Choroid plexus epithelial cell (primary cell): ENCODE data around the gene MARCHF4.

DNA sequence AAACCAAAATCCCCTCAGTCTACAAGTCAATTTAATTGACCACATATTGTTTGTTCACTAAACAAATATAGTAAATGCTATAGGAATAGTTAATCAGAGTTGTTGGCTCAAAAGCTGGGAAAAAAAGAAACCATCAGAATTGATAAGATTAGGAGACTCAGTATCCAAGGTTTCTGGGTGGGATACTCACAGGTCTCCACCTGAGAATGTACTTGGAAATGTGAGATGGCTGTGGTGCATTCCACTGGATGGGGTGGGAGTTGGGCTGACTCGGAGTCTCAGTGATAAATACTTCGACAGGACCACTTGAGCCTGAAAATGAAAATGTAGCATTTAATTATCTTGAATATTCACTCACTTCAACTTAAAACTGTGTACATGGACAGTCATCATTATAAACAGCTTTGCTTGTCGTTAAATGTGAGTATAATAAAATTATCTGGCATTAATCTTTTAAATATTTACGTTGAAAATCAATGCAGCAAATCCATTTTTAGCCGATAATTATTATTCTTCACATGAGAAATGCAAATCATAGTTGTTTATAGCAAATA is 21.1 kb downstream of the FN1 start:
- RRBS = no CpG with 5 or more reads among the region's 5 CpGs

- RRBS = no CpG with 5 or more reads among the region's 2 CpGs
These were observed 17.3 kb downstream of the FN1 start for GRCh38 chr2:215418438-215419166.

- RRBS = under 1% methylated on average over 2 of the region's 49 CpGs
These were observed 639 bp upstream of the FN1 start for GRCh38 chr2:215436174-215437239.

DNA sequence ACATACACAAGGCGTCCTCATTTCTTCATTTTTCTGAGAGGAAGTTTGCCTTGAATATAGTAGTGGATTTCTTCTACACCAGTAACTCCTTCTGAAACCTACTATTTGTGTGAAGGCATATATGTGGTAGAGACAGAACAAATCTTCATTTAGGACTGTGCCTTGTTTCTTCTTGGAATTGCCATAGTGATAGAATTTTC is 3.1 kb upstream of the FN1 start:
- RRBS = no CpG with 5 or more reads among the region's 1 CpG

DNA sequence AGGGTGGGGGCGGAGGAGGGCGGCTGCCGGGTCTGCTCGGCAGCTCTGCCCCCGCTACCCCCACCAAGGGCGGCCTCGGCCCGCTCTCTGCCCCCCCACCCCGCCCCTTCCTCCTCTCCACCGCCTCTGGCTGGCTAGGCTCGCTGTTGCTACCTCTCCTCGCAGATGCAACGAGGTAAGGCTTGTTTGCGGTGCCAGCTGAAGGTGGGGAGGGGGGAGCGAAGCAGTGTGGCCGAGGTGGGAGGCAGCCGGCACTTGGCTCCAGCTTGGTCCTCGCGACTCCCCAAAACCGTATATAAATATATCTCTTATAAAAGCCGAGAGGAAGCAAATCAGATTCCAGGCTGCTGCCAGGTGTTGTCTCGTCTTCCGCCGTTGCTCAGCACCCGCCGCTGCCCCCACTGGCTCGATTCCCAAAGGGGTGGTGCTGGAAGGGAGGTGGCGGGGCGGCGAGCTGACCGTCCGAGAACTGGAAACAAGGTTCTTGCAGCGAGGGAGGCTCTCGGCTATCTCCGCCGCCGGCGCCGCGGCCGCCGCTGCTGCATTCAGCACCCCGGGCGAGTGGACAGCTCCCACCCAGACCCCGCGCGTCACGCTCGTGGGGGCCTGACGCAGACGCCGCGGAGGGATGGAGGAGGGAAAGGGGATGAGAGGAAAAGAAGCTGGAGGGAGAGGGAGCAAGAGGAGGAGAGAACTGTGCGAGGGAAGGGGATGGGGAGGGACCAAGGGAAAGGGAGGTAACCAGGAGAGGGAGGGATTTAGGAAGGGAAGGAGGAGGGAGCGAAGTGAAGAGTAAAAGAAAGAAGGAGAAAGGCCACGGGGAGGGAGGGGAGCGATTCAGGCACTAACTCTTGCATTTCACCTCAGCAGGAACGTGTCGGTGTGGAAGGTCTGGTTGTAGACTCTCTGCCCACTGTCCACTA is at the start of gene MARCHF4:
Gene MARCHF4 (minus strand): TSS at position 698 of the 923 bp plus-strand sequence.
- RRBS = 2% methylated on average over 7 of the region's 59 CpGs

- RRBS = no CpG with 5 or more reads among the region's 8 CpGs
These were observed 42.7 kb upstream of the RPL37A start for GRCh38 chr2:216455865-216456394.

DNA sequence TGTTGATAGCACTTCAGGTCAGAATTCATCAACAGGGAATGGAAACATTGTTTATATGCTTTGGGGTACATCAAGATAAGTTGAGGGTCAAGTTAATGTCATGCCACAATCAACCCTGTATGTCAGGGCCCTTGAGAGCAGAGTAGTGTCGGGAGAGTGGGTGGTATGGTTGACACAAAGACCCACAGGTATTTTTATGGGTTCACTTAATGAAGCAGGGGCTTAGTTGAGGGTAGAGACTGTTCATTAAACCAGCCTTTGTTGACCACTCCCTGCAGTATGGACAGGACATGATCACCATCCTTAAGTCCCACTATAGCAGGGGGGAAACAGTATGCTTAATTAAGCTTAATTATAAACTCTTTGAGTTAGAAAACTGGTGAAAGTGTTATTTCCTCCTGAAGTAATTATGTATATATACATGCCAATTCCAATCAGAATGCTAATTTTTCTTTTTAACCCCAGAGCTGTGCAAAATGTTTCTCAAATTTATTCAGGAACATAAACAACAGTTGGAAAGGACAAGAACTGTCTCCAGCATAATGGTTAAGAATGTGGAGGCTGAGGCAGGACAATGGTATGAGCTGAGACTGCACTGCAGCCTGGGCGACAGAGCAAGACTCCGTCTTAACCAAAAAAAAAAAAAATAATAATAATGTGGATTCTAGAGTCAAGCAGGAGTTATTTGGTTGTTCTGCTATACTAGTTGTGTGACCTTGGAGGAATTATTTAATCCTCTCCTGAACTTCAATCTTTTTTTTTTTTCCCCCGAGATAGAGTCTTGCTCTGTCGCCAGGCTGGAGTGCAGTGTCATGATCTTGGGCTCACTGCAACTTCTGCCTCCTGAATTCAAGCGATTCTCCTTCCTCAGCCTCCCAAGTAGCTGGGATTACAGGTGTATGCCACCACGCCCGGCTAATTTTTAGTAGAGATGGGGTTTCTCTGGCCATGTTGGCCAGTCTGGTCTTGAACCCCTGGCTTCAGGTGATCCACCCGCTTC is 6.0 kb downstream of the RPL37A start:
- RRBS = no CpG with 5 or more reads among the region's 9 CpGs

- RRBS = no CpG with 5 or more reads among the region's 8 CpGs
These were observed 42.3 kb downstream of the RPL37A start for GRCh38 chr2:216540737-216541529.

GRCh38 chr2:216551679-216552139 is 53.1 kb downstream of the RPL37A start:
- RRBS = no CpG with 5 or more reads among the region's 4 CpGs

- RRBS = no CpG with 5 or more reads among the region's 5 CpGs
These were observed 2.4 kb downstream of the IGFBP2 start for GRCh38 chr2:216635721-216635977.

DNA sequence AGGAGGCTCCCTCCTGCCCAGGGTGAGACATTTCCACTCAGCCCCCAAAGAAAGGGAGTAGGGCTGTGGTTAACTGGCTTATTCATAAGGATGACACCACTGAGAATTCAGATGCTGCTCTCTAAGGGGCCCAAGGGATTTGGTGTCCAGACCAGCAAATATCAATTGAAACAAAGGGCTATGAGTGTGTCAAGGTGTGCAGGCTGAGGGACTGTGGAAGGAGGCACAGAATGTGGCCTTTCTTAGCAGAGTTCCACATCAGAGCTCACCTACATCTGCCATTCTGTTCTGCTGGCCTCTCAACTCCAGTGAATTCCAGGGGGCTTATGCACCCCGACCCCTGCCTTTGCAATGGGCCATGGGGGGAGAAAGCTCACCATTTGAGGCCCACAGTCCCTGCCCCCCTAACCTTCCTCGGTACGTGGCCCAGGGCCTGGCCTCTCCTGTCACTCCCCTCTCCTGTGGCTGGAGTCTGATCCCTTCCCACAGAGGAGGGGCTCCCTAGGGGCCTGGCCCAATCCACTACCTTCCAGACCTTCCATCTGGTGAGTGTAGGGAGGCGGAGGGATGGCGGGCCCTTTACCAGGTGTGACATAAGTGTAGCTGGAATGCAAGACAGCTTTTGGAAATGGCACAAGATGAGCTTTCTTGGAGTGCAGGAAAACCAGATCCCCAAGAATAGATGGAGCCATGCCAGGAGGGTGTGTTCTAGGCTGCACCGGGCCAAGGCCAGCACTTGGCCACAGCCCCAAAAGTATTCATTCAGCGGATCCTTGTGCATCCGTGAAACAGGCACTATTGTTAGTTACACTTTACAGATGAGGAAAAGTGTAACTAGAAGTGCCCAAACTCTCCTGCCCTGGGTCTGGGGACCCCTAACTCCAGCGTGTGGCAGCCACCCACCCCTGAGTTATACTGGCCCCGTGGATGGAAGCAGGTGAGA is 30.2 kb downstream of the IGFBP5 start:
- RRBS = no CpG with 5 or more reads among the region's 10 CpGs

- RRBS = no CpG with 5 or more reads among the region's 11 CpGs
These were observed 21.3 kb downstream of the IGFBP5 start for GRCh38 chr2:216673986-216674570.

- RRBS = no CpG with 5 or more reads among the region's 33 CpGs
These were observed 2.4 kb downstream of the IGFBP5 start for GRCh38 chr2:216692617-216693622.

- RRBS = no CpG with 5 or more reads among the region's 11 CpGs
These were observed 15.5 kb upstream of the IGFBP5 start for GRCh38 chr2:216710693-216711366.

DNA sequence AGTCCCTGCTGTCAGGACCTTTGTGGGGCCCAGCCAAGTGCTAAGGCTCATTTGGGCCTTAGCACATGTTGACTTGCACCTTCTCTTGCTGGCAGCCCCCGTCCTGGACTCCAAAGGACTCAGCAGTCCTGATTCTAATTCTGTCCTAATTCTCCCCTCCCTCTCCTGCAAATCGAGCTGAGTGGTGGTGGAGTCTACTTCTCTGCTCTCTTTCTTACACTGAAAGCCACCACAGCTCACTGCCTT is 215.4 kb upstream of the TNP1 start:
- RRBS = no CpG with 5 or more reads among the region's 2 CpGs

DNA sequence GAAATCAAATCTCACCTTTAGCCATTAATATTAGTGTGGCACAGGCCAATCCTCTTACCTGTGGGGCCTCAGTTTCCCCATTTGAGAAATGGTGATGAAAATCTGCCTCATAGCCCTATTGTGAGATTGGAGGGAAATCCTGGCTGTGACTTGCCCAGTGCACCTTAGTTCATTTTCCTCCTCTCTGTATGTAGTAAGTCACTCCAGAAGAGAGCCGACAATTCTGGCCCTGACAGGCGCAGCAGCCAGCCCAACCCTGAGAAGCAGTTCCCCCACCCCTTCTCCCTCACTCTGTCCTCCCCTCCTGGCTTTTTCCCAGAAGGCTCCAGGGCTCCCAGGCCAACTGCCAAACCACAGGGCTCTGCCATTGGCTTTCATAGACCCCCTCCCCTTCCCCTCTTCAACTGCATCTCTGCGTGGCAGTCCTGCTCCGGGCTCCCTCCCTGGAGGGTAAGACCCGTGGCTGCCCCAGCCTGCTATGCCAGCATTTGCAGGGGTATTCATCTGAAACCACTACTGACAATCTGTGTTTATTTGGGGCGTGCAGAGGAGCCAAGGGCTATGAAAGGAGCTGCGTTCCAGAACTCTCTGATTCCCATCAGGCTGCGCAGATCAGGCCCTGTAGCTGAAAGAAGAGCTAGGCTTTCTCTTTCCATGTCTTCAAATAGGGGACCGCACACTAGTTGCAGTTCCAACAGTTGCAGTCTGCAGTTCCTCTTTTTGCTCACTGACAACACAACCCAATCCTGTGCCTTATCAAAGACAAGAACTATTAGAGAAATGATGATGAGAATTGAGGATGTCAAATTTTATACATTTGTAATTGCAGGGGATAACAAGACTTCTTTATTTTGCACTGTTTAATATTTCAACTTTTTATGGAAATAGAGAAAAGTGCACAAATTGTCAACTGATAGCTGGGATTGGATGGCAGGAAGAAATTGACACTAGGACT is 388.6 kb upstream of the TNP1 start:
- RRBS = no CpG with 5 or more reads among the region's 9 CpGs

GRCh38 chr2:217331535-217332132 is 471.8 kb upstream of the TNP1 start:
- RRBS = no CpG with 5 or more reads among the region's 2 CpGs

GRCh38 chr2:217357773-217358384 is 498.0 kb upstream of the TNP1 start:
- RRBS = no CpG with 5 or more reads among the region's 5 CpGs